Occipital lobe (tissue), 2 donors: ENCODE results near the genes GPR161 and TBX19.

GRCh38 chr1:167662858-167663346, 32.9 kb downstream of the RCSD1 start:
- RAMPAGE, long total RNA, result no peak

DNA sequence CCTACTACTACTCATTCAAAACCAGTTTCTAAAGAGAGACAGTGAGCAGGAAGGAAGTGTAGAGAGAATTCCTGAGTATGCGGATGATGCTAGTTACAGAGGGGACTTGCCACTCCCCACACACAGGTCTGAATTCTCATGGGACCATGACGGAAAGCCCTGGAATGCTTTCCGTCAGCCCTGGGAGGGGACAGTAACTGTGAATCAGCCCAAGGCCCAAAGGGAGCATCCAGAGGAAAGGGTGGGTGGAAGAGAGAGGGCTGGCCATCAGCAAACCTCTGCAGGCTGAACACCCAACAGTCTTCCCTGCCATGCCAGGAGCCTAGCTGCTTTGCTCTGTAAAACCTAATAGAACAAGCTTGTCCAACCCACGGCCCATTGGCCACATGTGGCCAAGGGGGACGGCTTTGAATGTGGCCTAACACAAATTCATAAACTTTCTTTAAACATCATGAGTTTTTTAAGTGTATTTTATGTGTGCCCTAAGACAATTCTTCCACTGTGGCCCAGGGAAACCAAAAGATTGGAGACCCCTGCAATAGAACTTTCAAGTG, 36.5 kb downstream of the RCSD1 start:
- RAMPAGE, long total RNA, result no peak

DNA sequence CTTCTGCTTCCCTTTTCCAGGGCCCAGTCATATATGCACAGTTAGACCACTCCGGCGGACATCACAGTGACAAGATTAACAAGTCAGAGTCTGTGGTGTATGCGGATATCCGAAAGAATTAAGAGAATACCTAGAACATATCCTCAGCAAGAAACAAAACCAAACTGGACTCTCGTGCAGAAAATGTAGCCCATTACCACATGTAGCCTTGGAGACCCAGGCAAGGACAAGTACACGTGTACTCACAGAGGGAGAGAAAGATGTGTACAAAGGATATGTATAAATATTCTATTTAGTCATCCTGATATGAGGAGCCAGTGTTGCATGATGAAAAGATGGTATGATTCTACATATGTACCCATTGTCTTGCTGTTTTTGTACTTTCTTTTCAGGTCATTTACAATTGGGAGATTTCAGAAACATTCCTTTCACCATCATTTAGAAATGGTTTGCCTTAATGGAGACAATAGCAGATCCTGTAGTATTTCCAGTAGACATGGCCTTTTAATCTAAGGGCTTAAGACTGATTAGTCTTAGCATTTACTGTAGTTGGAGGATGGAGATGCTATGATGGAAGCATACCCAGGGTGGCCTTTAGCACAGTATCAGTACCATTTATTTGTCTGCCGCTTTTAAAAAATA, 66.1 kb downstream of the MPZL1 start:
- RAMPAGE, long total RNA, result no peak

- RAMPAGE, long total RNA, result no peak
Observed at GRCh38 chr1:167788442-167789572, 67.0 kb downstream of the MPZL1 start.

- RAMPAGE, long total RNA, result no peak
Observed at GRCh38 chr1:167915058-167915501, 1.1 kb upstream of the ADCY10 start.

DNA sequence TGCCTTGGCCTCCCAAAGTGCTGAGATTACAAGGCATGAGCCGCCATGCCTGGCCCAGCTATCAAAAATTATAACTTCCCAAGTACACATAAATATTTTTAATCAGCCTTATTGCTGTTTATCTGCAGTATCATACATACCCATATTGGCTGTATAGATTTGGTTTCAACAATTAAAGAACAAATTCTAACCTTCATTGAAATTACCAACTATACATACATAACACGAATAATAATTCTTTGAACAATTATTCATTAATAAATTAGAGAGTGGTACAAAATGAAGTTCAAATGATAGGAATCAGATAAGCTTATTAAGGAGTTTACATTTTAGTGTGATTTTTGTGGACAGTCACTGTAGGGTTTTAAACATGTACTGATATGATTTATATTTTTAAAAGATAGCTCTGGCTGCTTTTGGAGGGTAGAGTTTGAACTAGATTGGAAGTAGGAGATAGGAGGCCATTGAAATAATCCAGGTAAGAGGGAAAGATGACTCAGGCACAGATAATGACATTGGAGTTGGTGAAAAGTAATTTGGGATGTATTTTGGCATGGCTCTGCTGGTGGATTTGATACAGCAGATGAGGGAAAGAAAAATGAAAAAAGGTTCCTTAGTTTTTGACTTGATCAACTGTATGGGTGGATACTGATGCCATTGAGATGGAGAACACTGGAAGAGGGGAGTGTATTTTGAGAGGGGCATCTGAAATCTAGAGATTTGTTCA, 35.4 kb upstream of the MPC2 start:
- RAMPAGE, long total RNA, result no peak

GRCh38 chr1:167973883-167974237, 37.0 kb upstream of the MPC2 start:
- RAMPAGE, long total RNA, result no peak

GRCh38 chr1:168081642-168082839, 54.7 kb downstream of the GPR161 start:
- RAMPAGE, long total RNA, result no peak

GRCh38 chr1:168136447-168137250, at the start of gene GPR161:
TSS of gene GPR161 (minus strand) at chr1:168136930.
- RAMPAGE, long total RNA, result no peak

DNA sequence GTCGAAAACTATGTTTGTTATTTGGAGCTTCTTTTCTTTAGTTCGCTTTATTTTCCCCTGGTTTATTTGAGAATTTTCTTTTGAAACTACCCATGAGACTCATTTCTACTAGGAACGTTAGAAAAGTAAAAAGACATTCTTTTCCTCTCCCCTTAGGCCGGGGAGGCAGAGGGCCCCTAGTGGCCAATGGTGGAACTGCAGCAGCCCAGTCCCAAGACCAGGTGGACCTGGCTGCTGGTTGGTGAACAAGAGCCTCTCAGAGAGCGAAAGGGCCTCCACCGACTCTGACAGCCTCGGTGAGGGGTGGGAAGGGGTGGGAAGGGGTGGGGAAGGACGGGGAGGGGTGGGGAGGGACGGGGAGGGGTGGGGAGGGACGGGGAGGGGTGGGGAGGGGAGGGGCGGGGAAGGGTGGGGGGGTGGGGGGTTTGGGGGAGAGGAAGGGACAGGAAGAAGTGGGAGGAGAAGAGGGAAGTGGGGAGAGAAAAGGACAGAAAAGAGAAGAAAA, 9.1 kb upstream of the GPR161 start:
- RAMPAGE, long total RNA, result no peak

DNA sequence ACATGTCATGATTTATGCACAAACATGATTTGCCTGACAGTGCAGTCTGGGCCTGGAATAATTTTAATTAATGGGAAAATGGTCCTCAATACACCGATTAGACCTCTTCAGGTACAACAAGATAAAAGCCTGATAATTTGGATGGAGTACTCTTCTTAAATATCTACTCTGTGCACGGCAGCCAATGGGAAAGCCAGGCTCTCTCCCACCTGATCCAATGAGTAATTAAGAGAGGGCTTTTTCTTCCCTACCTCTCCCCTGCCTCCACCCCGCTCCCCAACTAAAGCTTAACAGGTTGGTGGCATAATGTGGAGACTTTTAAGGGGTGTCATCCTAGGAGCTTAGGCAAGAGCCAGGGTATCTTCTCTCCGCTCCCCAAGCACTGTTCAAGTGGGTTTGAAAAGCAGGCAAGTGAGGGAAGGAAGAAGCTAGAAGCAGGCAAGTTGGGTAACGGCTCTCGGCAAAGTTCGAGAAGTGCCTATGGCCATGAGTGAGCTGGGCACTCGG, at the start of gene TBX19:
Gene TBX19 (plus strand): TSS at position 267 of the 507 bp plus-strand sequence.
- RAMPAGE, long total RNA, result no peak

DNA sequence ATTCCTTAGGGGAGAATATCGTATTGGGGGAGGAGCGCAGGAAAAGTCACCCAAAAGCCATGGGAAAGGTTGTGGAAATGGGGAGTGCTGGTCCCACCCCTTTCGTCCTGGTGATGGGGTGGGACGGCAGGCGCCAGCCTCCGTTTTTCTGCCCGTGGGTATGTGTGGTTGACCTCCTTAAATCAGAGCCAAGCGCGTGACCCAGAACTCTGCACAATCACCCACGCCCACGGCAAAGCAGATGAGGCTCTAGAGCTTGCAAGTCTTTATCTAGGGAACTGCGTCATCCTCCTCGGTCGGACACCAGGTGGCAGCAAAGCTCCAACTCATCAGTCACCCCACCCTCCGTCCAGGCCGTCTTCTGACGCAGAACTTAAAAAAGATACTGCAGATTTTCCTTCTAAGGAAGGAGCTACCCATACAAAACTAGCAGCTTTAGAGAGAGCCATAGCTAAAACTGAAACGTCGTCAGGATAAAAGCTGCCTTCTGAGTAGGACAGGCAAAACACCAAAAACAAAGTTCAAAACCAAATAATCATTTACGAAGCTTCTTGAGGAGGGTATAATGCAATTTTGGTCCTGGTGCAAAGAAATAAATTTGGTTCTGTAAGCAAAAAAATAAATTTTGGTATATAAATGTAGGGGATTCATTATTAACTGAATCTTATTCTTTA, 62.0 kb downstream of the TBX19 start:
- RAMPAGE, long total RNA, result no peak

DNA sequence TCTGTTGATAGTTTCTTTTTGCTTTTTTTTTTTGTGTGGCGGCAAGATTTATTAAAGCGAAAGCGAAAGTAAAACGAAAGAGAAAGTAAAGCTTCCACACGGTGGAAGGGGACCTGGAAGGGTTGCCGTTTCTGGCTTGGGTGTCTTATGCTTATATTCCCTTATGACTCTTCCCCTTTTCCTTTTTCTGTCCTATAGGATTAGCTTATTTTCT, 67.7 kb downstream of the TBX19 start:
- RAMPAGE, long total RNA, result no peak

DNA sequence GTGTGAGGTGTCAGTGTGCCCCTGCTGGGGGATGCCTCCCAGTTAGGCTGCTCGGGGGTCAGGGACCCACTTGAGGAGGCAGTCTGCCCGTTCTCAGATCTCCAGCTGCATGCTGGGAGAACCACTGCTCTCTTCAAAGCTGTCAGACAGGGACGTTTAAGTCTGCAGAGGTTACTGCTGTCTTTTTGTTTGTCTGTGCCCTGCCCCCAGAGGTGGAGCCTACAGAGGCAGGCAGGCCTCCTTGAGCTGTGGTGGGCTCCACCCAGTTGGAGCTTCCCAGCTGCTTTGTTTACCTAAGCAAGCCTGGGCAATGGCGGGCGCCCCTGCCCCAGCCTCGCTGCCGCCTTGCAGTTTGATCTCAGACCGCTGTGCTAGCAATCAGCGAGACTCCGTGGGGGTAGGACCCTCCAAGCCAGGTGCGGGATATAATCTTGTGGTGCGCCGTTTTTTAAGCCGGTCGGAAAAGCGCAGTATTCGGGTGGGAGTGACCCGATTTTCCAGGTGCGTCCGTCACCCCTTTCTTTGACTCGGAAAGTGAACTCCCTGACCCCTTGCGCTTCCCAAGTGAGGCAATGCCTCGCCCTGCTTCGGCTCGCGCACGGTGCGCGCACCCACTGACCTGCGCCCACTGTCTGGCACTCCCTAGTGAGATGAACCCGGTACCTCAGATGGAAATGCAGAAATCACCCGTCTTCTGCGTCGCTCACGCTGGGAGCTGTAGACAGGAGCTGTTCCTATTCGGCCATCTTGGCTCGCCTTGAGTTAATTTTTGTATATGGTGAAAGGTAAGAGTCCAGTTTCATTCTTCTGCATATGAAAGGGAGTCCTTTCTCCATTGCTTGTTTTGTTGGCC, 73.7 kb downstream of the TBX19 start:
- RAMPAGE, long total RNA, result no peak

DNA sequence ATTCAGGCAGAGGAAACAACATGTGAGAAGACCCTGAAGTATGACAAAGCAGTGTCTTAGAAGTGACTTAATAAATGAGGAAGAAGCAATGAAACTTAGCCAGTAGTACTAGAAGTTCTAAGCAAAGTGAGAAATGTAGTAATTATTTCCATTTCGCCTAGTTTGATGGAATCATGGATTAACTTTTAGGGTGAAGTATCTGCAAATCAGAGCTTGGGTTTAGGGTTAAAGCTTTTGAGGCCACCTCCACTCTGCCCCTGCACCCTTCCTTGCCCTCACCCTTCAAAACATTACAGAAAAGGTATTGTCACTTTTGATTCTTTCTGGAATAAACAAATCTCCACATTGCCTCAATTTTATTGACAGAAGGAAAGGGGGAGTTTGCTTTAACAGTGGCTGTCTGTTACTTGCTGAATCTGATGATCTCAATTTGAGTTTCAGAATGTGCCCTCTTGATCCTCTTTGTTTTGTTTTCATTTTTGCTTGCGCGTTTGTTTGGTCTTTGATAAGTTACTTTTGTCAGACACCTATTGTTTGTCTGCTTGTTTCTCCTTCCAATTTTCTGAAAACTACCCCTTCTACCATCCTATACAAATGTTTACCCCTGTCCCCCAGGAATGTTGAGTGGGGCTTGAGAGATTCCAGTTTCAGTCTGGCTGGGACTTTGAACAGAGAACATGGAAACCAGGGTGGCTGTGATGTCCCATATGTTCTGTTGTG, 11.6 kb upstream of the XCL2 start:
- RAMPAGE, long total RNA, result no peak

DNA sequence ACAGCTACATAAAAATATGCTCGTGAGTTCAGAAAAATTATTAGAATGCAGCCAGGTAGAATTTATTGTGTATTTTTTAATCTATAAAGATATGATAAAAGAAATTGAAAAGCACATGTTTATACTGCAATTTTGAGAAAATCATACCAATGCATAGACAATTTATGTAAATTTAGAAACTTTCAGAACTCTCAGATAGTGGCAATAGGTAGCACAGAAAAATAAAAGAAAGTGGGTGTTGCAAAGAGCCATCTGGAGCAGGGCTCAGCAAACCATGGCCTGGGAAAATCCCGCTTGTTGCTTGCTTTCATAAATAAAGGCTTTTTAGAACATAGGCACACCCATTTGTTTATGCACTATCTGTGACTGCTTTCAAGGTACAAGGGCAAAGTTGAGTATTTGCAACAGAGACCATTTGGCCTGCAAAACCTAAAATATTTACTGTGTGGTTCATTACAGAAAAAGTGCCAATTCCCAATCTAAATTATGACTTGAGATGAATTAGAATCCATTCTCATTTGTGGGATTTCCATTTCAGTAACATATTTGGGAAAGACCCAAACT, 43.4 kb upstream of the DPT start:
- RAMPAGE, long total RNA, result no peak

DNA sequence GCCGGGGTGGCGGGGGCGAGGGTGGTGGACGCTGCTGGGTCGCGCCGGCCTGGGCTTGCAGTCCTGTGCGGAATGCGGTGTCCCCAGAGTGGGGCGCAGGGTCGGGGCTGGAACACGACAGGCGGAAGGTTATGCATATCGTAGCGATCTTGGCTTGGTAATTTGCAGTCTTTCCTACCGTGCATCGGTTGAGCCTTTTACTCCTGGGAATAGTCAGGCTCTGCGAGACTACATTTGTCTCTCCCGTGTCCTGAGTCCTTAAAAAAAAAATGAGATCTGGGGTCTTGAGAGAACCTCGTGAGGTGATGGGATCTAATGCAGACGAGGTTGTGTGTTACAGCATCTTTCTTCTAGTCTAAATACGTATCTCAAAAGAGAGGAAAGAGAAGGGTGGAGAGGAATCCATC, 541 bp downstream of the ATP1B1 start:
- RAMPAGE, long total RNA, result no peak

- RAMPAGE, long total RNA, result no peak
Observed at GRCh38 chr1:169110242-169110712, 3.8 kb downstream of the ATP1B1 start.

GRCh38 chr1:169111097-169112133, 4.9 kb downstream of the ATP1B1 start:
- RAMPAGE, long total RNA, result no peak

GRCh38 chr1:169113380-169114094, 7.0 kb downstream of the ATP1B1 start:
- RAMPAGE, long total RNA, result no peak